ENCODE results near the genes IFITM5 and PKP3.

DNA sequence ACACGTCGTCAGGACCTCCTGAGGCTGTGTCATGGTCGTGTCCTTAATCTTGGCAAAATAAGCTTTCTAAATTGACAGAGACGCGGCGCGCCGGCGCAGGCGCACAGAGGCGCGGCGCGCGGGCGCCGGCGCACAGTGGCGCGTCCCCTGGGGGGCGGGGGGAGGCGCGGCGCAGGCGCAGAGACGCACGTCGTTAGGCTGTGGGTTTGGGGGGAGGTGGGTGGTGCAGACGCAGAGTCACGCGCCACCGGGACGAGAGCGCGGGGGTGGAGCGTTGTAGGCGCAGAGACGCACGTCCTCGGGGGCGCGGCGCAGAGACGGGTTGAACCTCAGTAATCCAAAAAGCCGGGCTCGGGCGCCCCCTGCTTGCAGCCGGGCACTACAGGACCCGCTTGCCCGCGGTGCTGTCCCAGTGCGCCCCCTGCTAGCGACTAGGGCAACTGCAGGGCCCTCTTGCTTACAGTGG, 3.5 kb upstream of the SCGB1C1 start:
- RRBS: 80% methylated on average over 16 of the region's 53 CpGs

- RRBS: no CpG with 5 or more reads among the region's 21 CpGs
Measured at GRCh38 chr11:269104-269938, 8.9 kb upstream of the NLRP6 start.

DNA sequence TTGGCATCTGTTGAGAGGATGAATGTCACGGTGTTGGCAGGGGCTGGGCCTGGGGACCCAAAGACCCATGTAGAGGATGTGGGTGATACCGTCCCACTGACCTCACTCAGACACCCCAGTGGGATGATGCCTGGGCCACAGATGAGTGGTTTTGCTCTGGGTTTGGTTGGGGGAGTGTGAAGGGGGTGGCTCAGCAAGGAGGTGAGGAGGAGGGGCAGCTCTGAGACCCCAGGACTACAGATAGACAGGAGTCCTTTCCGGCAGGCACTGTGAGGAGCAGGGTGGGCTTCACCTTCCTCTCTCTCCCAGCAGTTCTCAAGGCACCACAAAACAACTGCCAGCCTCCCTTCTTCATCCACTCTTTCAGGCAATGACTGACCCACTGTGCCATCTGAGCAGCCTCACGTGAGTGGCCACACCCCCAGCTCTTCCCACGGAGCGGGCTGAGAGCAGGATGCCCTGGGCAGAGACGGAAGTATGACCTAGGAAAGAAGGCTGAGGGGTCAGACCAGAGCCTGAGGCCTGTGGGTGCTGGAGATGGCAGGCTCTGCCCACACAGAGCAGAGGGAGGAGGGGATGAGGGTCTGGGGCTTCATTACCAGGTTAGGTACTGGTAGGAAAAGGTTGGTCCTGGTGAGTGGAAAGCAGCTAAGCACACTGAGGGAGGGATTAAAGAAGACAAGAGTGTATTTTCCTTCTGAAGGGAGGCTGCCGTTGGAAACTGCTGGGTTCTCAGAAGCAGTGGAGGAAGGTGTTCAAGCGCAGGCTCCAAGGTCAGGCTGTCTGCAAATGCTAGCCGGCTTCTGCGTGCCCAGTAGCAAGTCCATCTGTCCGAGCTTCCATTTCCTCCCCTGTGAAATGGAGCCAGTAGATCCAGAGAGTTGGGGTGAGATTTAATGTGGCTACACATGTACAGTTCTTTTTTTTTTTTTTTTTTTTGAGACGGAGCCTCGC, 4.5 kb downstream of the NLRP6 start:
- RRBS: no CpG with 5 or more reads among the region's 14 CpGs

GRCh38 chr11:290569-291401, 1.9 kb downstream of the PGGHG start:
- RRBS: 75% methylated on average over 1 of the region's 17 CpGs

DNA sequence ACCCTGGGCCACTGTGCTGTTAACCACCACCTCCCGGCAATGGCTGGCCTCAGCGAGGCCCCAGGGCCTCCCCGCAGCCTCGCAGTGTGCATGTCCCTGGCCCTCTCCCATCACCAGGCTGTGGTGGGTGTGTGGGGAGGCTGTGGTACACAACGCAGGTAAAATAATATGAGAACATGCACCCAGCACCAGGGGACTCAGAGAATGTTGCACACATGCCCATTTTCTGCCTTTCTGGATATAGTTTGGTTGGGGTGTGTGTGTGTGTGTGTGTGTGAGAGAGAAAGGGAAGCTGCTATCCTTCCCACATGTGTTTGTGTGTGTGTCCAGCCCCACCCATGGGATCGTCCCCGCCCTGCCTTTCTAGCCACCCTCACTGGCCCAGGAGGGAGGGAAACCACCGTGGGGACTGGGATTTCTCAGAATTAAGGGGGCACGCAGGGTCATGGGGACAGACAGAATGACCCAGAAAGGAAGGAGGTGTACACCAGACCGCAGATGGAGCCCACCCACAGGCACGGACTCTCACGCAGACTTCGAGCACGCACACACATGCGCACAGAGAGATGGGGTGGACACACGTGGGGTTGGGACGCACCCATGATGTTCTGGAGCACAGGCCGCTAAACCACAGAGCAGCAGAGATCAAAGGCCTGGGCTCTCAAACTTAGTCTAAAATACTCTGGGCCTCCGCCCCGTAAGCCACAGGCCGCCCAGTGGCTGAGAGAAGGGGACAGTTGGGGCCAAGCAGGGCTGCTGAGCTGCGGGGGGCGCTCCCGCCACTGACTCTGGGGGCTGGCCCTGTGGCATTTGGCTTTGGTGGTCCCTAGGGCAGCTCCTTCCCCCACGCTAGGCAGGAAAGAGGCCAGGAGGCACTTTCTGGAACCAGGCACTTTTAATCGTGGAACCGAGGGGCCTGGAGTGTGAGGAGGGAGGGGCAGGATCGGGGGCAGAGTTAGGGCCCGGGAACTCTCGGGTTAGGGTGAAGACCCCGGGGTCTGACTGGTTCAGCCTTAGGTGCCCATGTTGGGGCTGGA, 1.7 kb downstream of the IFITM5 start:
- RRBS: 83% methylated on average over 2 of the region's 31 CpGs

DNA sequence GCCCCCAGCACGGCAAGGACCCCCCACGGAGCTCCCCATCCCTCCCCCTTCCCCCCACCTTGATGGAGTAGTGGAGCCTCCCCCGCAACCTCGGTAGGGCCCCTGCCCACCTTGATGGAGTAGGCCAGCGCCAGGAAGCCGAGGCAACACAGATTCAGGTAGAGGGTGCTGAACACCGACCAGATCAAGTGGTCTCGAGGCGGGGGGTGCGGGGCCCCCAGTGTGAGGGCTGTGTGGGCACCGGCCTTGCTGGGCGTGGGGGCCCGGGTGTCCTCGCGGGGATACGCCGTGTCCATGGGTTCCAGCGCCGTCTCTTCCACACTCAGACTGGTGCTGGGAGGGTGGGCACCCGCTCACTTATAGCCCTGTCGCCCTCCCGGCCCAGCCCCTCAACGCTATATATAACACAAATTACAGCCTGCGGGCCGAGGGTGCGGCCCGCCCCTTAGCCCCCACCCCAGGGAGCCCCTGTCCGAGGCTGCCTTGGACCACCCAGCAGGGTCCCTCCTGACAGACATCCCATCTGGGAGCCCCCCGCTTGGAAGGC, at the start of gene IFITM5:
TSS of gene IFITM5 (minus strand) at position 332 of the 547 bp plus-strand sequence.
- RRBS: no CpG with 5 or more reads among the region's 29 CpGs

DNA sequence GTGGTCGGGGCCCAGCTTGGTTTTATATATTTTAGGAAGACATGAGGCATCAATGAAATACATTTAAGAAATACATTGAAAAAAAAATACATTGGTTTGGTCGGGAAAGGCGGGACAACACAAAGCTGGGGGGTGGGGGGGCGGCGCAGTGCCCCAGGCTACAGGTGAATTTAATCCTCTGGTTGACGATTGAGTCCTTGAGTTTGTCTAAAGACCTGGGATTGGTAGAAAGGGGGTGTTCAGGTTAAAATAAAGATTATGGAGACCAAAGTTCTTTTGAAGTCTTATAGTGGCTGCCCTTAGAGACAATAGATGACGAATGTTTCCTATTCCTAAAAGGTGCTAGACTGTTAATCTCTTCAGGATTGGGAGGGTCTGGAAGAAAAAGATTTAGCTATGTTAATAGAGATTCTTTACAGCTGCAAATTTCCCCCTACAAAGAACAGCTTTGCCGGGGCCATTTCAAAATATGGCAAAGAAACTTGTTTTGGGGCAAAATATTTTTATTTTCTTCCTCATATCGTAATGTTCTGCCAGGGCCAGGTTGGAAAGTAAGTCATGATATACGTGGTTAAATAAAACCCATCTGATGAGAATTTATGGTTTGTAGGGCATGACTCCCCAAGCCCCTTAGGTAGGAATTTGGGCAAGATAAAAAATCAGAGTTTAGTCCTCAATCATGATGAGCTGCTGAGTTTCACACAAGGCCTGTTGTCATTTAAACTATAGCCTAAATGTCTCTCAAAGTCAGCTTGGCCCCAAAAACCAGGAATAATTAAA, 3.3 kb downstream of the IFITM1 start:
- RRBS: no CpG with 5 or more reads among the region's 10 CpGs

GRCh38 chr11:335454-336705, 15.2 kb upstream of the IFITM3 start:
- RRBS: no CpG with 5 or more reads among the region's 19 CpGs

DNA sequence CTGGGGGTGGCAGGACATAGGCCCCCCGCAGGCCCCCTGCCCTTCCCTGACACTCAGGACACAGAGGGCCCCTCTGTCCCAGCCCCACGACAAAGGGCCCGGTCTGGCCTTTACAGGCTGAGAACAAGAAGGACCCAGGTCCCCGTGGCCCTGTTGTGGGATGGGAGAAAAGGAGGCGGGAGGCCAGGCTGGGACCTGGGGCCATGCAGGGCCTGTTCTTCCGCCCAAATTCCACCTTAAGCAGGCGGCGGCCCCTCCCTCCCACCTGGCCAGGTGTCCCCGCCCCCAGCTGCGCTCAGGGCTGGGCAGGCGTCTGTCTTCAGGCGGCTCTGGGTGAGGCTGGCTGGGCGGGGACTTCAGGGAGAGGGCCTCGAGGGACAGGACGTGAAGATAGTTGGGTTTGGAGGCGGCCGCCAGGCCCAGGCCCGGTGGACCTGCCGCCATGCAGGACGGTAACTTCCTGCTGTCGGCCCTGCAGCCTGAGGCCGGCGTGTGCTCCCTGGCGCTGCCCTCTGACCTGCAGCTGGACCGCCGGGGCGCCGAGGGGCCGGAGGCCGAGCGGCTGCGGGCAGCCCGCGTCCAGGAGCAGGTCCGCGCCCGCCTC, at the start of gene PKP3:
TSS of gene PKP3 (plus strand) at position 359 of the 604 bp plus-strand sequence.
- RRBS: 56% methylated on average over 9 of the region's 37 CpGs

GRCh38 chr11:460214-461079, 10.4 kb downstream of the PTDSS2 start:
- RRBS: 89% methylated on average over 14 of the region's 42 CpGs

DNA sequence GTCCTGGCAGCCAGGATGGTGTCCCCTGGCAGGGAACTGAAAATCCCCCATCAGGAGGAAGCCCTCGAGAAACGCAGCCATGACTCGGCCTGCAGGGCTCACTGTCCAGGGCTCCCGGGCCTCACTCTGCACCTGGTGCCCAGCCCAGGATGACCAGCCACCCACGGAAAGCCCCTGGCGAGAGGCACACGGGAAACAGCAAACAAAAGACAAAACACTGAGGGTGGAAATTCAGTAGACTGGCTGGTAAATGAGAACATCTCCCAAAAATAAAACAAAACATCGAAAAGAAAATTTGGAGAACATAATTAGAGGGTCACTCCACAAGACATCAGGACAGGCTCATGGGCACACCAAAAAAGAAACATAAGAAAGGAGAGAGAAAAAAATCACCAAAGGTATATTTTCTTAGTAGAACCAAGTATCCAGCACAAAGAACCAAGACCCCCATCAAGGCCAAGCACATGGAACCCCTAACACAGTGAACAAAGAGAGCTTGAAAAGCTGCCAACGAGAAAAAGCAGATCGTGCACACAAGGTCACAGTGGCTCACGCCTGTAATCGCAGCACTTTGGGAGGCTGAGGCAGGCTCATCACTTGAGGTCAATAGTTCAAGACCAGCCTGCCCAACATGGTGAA, 11.2 kb downstream of the RNH1 start:
- RRBS: no CpG with 5 or more reads among the region's 12 CpGs

- RRBS: no CpG with 5 or more reads among the region's 9 CpGs
Measured at GRCh38 chr11:502059-502566, 4.9 kb downstream of the RNH1 start.

GRCh38 chr11:507320-507700, 268 bp upstream of the RNH1 start:
- RRBS: 1% methylated on average over 26 of the region's 44 CpGs

GRCh38 chr11:555813-556617, 4.5 kb downstream of the LMNTD2 start:
- RRBS: 7% methylated on average over 64 of the region's 96 CpGs

DNA sequence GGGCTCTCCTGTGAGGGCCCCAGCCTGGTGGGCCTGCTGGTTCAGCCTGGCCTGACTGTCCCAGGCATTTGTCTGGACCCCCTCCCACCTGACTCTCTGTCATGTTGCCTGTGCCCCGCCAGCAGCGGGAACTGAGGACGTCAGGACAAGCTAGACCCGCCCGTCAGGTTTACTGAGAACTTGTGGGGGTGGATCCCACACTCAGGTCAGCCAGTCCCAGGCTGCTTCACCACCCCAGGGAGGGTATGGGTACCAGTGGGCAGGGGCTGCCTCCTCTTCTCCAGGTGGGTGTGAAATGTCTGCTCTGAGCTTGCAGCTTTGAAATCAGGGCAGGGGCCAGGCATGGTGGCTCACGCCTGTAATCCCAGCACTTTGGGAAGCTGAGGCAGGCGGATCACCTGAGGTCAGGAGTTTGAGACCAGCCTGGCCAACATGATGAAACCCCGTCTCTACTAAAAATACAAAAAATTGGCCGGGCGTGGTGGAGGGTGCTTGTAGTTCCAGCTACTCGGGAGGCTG, 3.5 kb downstream of the RASSF7 start:
- RRBS: no CpG with 5 or more reads among the region's 11 CpGs

- RRBS: 3% methylated on average over 7 of the region's 103 CpGs
Measured at GRCh38 chr11:574964-576037, 969 bp upstream of the PHRF1 start.

- RRBS: 96% methylated on average over 6 of the region's 29 CpGs
Measured at GRCh38 chr11:627900-628322, 930 bp upstream of the SCT start.

GRCh38 chr11:694190-695129, 562 bp downstream of the DEAF1 start:
- RRBS: under 1% methylated on average over 19 of the region's 91 CpGs

DNA sequence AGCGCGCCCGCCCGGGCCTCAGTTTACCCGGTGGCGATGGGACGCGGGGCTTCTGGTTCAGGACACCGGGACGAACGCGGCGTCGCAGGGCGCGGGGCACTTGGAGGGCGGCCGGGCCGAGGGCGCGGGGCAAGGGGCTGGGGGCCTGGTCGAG, 157 bp downstream of the EPS8L2 start:
- RRBS: 5% methylated on average over 17 of the region's 22 CpGs

DNA sequence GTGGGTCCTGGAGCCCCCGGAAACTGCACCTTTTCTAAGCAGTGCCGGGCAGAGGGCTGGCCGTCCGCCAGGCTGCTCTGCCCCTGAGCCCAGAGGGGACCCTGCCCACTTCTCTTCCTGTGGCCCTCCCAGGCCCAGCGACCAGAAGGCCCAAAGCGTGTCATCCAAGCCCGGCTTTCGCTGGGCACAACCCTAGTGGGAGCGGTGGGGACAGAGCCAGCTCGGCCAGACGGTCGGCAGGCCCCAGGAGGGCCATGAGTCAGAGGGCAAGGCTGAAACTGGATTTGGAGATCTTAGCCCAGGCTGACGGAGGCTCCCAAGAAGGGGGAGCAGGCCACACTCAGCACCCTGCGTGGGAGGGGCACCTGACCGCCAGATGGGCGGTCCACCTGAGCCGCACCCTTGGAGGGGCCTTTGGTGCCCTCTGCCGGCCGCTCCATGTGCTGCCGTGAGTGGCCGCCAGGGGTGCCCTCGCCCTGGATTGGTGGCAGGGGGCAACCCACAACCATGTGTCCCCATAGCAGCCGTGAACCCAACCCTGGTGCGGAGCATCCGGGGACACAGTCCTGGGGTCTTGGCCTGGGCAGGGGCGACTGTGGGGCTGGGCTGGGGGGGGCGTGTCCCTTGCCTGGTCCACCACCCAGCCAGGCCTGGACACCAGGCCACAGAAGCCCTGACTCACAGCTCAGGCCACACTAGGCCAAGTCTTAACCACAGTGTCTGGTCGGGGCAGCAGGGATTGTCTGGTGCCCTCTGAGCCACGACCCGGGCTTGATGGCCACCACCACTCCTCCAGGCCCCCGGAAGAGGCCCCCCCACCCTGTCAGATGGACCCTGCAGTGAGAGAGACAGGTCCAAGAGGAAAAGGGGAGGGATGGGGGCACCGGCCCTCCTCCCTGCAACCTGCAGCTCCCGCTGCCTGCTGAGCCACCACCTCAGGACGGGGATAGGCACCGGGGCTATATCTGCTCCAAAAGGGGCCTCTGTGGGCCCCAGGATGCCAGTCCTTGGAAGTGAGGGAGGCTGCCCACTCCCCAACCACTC, 19.2 kb upstream of the TALDO1 start:
- RRBS: 89% methylated on average over 5 of the region's 35 CpGs